Placental epithelial cell (primary cell): ENCODE measurements around a stretch of chr6.

DNA sequence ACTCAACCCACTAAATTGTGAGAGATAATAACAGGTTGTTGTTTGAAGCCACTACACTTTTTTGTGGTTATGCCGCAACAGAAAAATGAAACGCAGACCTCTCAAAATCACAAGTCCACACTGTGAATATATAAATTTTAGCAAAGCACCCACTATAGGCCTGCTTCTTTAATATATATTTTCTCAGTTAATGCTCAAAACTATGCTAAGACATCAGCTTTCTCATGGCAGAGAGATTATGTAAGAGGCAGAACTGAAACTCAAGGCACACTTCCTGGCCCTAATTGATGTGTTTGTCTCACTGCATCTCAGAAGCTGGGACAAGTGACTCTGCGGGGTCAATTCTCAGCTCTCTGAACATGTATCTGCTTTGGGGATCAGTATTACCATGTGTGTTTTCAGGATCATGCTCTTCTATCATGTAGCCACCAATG, 27.7 kb downstream of the MAP3K5 start:
- CAGE, long polyA plus RNA, result no peak

GRCh38 chr6:137216086-137216398, 3.1 kb downstream of the IFNGR1 start:
- CAGE, long polyA plus RNA, result no peak

DNA sequence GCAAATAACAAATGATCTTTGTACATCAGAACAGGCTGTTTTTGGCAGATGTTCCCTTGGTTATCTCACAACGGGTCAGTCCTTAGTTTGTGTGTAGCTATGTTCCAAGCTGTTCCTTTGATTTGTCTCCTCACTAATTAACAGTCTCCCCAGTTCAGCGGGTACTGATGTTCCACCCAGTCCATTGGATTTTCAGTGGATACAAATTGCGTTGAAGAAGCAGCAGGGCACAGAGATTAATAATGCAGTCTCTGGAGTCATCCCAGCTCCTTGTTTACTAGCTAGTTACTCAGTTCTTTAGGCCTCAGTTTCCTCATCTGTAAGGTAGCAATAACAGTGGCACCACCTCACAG, 131.2 kb upstream of the IFNGR1 start:
- CAGE, long polyA plus RNA, result no peak

- CAGE, long polyA plus RNA, result no peak
Measured at GRCh38 chr6:137664246-137664499, 170.0 kb upstream of the OLIG3 start.

DNA sequence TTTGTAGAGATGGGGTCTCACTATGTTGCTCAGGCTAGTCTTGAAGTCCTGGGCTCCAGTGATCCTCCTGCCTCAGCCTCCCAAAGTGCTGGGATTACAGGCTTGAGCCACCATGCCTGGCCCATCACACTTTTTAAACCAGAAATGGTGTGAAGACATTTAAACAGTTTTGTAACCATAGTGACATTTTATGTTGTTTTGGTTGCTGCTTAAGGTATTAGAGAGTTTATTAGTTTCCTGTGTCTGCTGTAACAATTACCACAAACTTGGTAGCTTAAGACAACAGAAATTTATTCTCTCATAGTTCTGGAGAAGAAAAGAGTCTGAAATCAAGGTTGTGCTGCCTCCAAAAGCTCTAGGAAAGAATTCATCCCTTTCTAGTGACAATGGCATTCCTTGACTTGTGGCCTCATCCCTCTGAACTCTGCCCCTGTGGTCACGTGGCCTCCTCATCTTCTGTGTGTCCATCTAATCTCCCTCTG, 104.6 kb upstream of the TNFAIP3 start:
- CAGE, long polyA plus RNA, result no peak

DNA sequence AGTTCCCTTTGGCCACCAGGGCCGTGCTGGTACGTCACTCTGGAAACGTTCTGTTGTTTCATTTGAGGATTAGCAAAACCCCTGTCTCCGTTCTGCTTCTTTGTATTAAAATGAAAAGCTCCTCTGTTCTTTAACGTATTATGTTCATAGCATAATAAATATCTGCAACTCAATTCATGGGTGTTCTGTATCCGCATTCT, 90.2 kb upstream of the TNFAIP3 start:
- CAGE, long polyA plus RNA, result no peak

- CAGE, long polyA plus RNA, result no peak
Measured at GRCh38 chr6:137780201-137781249, 86.5 kb upstream of the TNFAIP3 start.

- CAGE, long polyA plus RNA, result no peak
Measured at GRCh38 chr6:137791508-137791934, 75.5 kb upstream of the TNFAIP3 start.

- CAGE, long polyA plus RNA, result no peak
Measured at GRCh38 chr6:137868706-137869649, 1.9 kb downstream of the TNFAIP3 start.

- CAGE, long polyA plus RNA, result no peak
Measured at GRCh38 chr6:137957480-137957743, 90.4 kb downstream of the TNFAIP3 start.

- CAGE, long polyA plus RNA, result no peak
Measured at GRCh38 chr6:138250539-138251157, 32.4 kb upstream of the PBOV1 start.

DNA sequence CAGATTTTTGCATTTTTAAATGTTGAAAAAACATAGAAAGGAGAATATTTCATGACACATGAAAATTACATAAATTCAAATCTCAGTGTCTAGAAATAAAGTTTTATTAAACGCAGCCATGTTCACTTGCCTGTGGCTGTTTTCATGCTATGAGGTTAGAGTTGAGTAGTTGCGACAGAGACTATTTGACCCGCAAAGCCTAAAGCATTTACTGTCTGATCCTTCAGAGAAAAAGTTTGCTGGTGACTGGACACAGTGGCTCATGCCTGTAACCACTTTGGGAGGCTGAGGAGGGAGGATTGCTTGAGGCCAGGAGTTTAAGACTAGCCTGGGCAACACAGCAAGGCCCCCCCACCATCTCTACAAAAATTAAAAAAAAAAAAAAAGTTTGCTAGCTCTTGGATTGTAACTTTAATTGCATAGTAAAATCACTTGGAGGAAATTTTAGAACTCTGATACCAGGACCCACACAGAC, 9.2 kb downstream of the SMIM28 start:
- CAGE, long polyA plus RNA, result no peak

DNA sequence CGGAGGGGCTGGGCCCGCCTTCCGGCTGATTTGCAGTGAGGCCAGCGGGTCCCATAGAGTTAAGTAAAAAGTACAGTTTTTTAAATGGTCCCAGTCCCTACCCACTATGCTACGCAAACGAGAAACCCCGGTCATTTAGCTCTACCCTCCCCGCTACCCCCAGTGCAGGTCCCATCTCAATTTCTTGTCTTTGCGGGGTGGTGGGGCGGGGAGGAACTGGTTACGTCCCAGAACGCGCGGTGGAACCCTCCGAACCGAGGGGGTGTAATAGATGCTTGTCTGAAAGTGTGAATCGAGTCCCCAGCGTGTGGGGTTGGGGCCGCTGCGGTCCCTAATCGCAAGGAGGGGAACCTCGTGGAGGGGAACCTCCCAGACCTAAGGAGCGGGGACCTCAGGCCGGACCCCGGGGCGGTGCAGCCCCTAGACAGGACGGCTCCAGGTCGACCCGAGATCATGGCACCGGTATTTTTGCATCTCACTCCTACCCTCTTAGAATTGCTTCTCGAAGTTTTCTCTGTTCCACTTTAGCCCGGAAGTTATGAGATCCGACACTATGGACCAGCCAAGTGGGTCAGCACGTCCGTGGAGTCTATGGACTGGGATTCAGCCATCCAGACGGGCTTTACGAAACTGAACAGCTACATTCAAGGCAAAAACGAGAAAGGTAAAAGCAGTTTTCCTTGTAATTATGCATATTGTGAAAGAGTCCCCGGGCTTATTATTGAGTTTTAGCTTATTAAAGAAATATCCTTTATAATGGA, 774 bp downstream of the HEBP2 start:
- CAGE, long polyA plus RNA, result no peak

GRCh38 chr6:138412817-138413267, 8.8 kb downstream of the HEBP2 start:
- CAGE, long polyA plus RNA, result no peak

DNA sequence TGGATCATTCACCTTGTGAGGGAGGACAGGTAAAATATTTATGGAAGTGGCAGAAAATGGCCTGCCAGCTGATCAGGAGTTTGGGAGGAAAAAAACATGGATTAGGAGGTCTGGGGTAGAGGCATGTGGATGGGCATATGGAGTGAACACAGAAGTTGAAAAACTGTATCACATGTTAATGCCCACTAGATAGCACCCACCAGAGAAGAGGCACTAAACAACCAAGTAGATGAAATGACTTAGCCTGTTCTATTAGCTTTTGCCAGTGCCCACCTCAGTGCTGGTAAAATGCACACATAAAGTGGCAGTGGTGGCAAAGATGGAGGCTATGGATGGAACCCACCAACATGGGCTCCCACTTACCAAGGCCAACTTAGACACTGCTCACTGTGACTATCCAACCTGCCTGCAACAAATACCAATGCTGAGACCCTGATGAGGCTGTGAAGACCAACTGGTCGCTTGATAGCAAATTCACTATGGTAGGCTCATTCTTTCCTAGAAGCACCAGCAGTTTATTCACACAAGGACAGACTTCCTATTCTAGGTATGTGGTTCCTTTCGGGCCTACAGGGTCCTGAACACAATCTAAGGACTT, 14.9 kb downstream of the HEBP2 start:
- CAGE, long polyA plus RNA, result no peak

DNA sequence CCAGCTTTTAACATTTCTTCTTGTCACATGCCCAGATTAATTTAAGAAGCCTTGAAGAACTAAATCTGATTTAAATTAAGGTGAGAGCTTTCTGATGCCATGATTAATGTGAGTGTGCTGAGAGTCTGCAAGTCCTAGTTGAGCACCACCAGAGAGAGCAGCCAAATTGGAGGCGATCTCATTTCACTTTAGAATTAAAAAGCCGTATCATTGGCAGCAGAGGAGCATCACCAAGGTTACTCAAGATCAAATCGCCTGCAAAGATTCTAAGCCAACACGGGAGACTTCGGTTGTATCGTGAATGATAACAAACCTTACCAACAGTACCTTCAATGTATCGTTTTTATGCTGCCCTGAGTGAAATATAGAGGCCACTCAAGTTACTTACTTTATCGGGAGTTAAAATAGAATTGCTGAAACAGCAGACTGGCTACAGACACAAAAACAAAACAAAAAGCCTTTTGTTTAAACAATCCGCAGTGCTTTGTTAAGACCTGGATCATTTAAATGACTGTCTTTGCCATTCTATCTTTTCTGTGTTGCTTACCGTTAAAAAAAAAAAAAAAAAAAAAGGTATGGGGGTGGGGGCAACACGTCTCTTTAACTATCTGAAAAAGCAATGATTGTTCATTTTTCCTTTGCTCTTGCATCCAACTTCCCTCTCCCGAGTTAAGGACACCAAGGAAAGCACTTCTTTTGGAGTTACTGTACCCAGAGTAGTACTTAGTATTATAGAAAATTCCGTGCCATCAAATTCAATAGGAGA, 14.2 kb downstream of the NHSL1 start:
- CAGE, long polyA plus RNA, result no peak

DNA sequence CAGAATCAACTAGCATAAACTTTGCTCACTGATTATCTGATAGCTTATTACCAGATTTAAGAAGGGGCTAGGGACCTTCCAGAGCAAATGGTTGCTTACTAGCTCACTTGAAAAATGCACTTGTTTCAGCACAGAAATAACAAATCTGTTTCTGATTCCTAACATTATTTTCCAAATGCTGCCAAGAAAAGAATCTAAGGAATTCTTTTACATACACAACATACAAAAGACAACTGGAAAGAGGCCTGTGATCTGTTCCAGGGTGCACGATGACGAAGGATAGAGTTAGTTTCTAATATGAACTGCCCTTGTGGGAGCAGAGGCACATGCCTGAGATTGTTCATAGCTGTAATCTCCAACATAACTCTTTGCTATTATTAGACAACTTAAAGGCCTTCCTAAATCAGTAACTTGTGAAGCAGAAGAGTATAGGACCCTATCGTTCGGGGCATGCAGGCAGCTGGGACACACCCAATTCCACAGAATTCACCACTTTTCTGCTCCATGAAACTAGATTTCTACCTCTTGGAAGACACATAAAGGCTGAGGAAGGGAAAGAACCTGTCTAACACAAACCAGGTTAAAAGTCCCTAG, 41.2 kb upstream of the NHSL1 start:
- CAGE, long polyA plus RNA, result no peak

DNA sequence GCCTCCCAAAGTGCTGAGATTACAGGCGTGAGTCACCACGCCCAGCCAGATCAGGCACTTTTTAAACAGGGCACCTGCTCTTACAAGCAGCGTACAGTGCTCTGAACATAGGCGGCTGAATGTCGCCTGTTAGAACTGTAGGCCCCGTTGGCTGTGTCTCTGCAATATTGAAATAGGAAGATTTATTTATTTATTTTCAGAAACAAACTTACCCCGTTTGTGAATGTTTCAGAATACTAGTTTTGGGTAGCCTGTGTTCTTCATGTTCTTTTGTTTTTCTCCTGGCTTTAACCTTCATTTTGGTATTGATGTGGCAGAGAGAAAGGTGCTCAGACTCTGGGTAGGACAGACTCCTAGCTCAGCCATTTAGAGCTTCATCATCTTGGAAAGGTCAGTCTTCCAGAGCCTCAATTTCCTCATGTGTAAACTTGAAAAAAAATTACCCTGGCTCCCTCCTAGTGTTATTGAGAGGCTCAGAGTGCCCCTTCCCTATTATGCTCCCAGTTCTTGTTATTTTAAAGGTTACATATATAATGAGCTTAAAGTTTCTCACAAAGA, 2.1 kb downstream of the HECA start:
- CAGE, long polyA plus RNA, result no peak

DNA sequence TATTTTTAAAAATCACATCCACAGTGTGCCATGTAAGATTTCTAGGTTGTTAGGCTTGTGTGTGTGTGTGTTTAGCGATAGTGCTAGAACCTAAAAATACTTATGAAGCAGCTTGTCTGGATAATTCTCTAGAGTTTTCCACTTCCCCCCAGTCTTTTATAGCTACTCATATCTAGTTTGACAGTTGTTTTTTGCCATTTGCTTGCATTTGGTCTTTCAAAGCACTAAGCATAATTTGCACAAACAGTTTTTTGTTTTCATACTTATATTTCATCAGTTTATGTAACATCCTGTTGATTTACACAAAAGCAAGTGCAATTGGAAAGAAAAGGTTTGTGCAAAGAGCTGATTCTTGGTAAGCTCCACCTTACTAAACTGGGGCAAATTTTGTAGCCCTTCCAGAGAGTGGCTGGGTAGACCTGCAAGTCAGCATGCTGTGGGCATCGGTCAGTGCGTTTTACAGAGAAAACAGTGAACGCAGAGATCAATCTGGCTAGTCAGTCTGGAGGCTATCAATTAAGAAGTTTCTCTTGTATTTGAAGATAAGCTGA, 34.6 kb downstream of the TXLNB start:
- CAGE, long polyA plus RNA, result no peak

GRCh38 chr6:139288435-139288948, 3.3 kb downstream of the TXLNB start:
- CAGE, long polyA plus RNA, result no peak